HepG2 (cell line): ENCODE measurements around a stretch of chr13.

DNA sequence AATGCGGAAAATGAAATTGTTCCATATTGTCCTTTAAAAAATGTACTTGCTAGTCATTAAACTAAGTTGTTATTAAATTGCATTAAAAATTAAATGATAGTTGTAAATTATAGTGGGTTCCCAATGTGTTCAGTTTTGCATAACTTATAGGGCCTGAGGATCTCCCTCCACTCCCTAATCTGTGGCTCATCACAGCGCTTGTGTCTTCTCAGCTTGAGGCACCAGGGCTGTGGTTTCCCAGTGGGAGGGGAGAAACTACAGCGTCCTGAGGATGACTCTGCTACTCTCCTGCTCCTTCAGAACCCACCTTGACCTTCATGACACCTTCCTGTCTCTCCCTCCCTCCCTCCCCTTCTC lies 1.3 kb downstream of the SGCG start:
- RRBS, 2 experiments, result no CpG with 5 or more reads among the region's 3 CpGs
CAGE:
- cytosol, long polyA minus RNA, result no peak
- cytosol, long polyA plus RNA, result no peak
- long polyA plus RNA, result no peak
- nucleus, long polyA minus RNA, result no peak
- nucleus, long polyA plus RNA, result no peak

DNA sequence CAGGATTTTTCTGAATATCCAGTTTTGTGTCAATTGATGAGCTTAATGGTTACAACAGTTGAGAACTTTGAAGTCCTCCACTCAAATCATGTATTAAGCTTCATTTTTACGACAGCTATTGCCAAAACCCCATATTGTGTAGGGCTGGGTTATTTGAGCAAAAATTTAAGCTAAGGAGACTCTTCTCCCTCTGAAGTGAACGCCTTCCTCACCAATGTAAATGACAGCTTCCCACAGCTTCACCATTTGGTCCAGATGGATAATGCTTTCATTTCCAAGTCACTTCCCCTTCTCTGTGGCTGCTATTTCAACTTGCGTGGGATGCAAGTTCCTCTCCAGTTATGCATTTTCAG lies 86.3 kb downstream of the TNFRSF19 start:
- RRBS, 2 experiments, result no CpG with 5 or more reads among the region's 3 CpGs
CAGE:
- cytosol, long polyA minus RNA, result no peak
- cytosol, long polyA plus RNA, result no peak
- long polyA plus RNA, result no peak
- nucleus, long polyA minus RNA, result no peak
- nucleus, long polyA plus RNA, result no peak

DNA sequence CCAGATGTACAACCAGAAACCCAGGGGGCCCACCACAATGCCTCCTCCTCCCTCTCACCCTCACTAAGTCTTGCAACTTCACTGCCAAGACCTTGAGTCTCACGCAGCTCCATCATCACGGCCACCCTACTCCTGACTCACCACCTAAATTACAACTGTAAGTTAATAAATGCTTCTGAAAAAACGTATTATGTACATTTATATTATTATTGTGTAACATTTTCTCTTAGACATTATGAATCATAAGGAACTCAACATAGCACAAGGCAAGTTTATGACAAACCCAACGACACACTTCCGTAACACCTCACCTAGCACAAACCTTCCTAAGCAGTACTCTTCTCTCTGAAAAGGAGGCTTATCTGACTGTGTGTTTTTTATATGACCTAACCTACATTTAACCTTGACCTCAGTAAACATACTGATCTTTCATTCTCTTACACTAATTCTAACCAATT lies 20.6 kb downstream of the MIPEP start:
- RRBS, 2 experiments, result no CpG with 5 or more reads among the region's 5 CpGs
CAGE:
- cytosol, long polyA minus RNA, result no peak
- cytosol, long polyA plus RNA, result no peak
- long polyA plus RNA, result no peak
- nucleus, long polyA minus RNA, result no peak
- nucleus, long polyA plus RNA, result no peak

DNA sequence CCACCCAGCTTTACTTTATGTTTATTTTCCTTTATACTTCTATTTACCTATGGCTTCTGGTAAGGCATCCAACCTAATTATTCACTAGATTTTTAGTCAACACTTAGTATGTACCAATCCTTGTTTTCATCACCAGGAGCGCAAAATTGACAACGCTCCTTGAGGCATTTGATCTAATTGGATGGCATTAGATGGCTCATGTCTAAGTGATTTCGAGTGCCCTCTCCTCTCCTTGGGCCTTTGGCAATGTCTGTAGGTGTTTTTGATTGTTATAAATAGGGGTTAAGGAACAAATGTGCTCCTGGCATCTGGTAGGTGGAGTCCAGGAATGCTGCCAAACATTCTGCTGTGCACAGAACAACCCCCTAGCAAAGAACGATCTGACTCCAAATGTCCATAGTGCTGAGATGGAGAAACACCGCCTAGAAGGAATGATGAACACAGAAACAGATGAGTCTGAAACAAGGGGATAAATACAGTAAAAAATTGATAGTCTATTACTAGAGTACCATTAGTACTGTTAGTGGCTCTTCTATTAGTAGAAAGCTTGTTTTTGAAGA lies 76.1 kb upstream of the MIPEP start:
- RRBS, 2 experiments, result no CpG with 5 or more reads among the region's 5 CpGs
CAGE:
- cytosol, long polyA minus RNA, result no peak
- cytosol, long polyA plus RNA, result no peak
- long polyA plus RNA, result no peak
- nucleus, long polyA minus RNA, result no peak
- nucleus, long polyA plus RNA, result no peak

- RRBS, 2 experiments, result no CpG with 5 or more reads among the region's 3 CpGs
CAGE:
- cytosol, long polyA minus RNA, result no peak
- cytosol, long polyA plus RNA, result no peak
- long polyA plus RNA, result no peak
- nucleus, long polyA minus RNA, result no peak
- nucleus, long polyA plus RNA, result no peak
Observed at GRCh38 chr13:24005984-24006326, 116.8 kb upstream of the MIPEP start.

- RRBS, 2 experiments, result no CpG with 5 or more reads among the region's 11 CpGs
CAGE:
- cytosol, long polyA minus RNA, result no peak
- cytosol, long polyA plus RNA, result no peak
- long polyA plus RNA, result no peak
- nucleus, long polyA minus RNA, result no peak
- nucleus, long polyA plus RNA, result no peak
Observed at GRCh38 chr13:24053343-24054055, 107.0 kb upstream of the SPATA13 start.

GRCh38 chr13:24159744-24160421 lies 637 bp upstream of the SPATA13 start:
- RRBS, 2 experiments, result no CpG with 5 or more reads among the region's 14 CpGs
CAGE:
- cytosol, long polyA minus RNA, result no peak
- cytosol, long polyA plus RNA, result no peak
- long polyA plus RNA, result no peak
- nucleus, long polyA minus RNA, result no peak
- nucleus, long polyA plus RNA, result no peak

- RRBS, 2 experiments, result no CpG with 5 or more reads among the region's 10 CpGs
CAGE:
- cytosol, long polyA minus RNA, result no peak
- cytosol, long polyA plus RNA, result no peak
- long polyA plus RNA, result no peak
- nucleus, long polyA minus RNA, result no peak
- nucleus, long polyA plus RNA, result no peak
Observed at GRCh38 chr13:24225842-24226350, 65.4 kb downstream of the SPATA13 start.

DNA sequence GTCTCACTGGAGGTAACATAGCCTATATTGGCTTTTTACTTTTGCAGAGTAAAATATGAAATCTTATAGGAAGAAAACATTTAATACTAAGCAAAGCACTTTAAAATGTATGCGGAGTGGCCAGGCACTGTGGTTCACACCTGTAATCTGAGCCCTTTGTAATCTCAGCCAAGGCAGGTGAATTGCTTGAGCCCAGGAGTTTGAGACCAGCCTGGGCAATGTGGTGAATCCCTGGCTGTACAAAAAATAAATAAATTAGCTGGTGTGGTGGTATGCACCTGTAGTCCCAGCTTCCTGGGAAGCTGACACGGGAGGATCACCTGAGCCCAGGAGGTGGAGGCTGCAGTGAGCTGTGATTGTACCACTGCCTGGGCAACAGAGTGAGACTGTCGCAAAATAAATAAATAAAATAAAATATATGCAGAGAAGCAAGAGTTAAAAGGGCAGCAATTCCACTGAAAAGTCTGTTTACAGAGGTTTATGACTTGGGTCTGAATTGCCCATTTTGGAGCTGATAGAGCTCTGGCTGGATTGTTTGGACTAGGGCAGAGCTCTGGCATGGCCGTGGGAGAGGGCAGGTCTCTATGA lies 64.8 kb upstream of the C1QTNF9 start:
- RRBS, 2 experiments, result no CpG with 5 or more reads among the region's 4 CpGs
CAGE:
- cytosol, long polyA minus RNA, result no peak
- cytosol, long polyA plus RNA, result no peak
- long polyA plus RNA, result no peak
- nucleus, long polyA minus RNA, result no peak
- nucleus, long polyA plus RNA, result no peak

- RRBS, 2 experiments, result no CpG with 5 or more reads among the region's 6 CpGs
CAGE:
- cytosol, long polyA minus RNA, result no peak
- cytosol, long polyA plus RNA, result no peak
- long polyA plus RNA, result no peak
- nucleus, long polyA minus RNA, result no peak
- nucleus, long polyA plus RNA, result no peak
Observed at GRCh38 chr13:24274247-24275109, 34.9 kb upstream of the C1QTNF9 start.

DNA sequence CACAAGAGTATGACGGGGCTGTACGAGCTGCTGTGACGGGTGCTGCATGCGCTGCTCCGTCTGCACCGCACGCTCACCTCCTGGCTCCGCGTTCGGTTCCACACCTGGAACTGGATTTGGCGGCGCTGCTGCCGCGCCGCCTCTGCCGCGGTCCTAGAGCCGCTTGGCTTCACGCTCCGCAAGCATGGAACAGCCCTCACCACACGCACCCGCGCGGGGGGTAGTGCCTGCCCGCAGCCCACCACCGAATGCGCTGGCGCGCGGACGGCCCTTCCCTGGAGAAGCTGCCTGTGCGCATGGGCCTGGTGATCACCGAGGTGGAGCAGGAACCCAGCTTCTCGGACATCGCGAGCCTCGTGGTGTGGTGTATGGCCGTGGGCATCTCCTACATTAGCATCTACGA lies 18.8 kb downstream of the C1QTNF9 start:
- RRBS, 2 experiments, result no CpG with 5 or more reads among the region's 39 CpGs
CAGE:
- cytosol, long polyA minus RNA, result no peak
- cytosol, long polyA plus RNA, result no peak
- long polyA plus RNA, result no peak
- nucleus, long polyA minus RNA, result no peak
- nucleus, long polyA plus RNA, result no peak

GRCh38 chr13:24439937-24440198 lies 72.7 kb downstream of the PARP4 start:
- RRBS, 2 experiments, result no CpG with 5 or more reads among the region's 4 CpGs
CAGE:
- cytosol, long polyA minus RNA, result no peak
- cytosol, long polyA plus RNA, result no peak
- long polyA plus RNA, result no peak
- nucleus, long polyA minus RNA, result no peak
- nucleus, long polyA plus RNA, result no peak

- RRBS, 2 experiments, result no CpG with 5 or more reads among the region's 4 CpGs
CAGE:
- cytosol, long polyA minus RNA, result no peak
- cytosol, long polyA plus RNA, result no peak
- long polyA plus RNA, result no peak
- nucleus, long polyA minus RNA, result no peak
- nucleus, long polyA plus RNA, result no peak
Observed at GRCh38 chr13:24626558-24627018, 53.6 kb upstream of the ATP12A start.

DNA sequence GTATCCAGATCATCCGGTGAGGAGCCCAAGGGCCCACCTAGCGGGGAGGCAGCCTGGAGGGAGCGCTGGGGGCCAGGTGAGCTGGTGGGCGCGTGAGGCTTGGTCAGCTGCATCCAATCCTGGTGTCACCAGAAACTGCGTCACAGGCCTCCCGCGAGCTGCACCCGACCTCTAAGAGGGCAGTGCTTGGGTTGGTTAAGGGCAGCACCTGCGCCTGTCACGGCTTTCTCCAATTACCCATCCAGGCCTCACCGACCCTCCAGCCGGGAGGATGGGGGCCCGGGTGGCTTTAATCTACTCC lies 299 bp downstream of the RNF17 start:
- RRBS, 2 experiments, result 50% methylated on average over 2 of the region's 14 CpGs; no CpG with 5 or more reads in 1 of the 2 experiments
CAGE:
- cytosol, long polyA minus RNA, result no peak
- cytosol, long polyA plus RNA, result no peak
- long polyA plus RNA, result no peak
- nucleus, long polyA minus RNA, result no peak
- nucleus, long polyA plus RNA, result no peak

GRCh38 chr13:24923257-24923744 lies 640 bp upstream of the CENPJ start:
- RRBS, 2 experiments, result no CpG with 5 or more reads among the region's 13 CpGs
CAGE:
- cytosol, long polyA minus RNA, result no peak
- cytosol, long polyA plus RNA, result no peak
- long polyA plus RNA, result no peak
- nucleus, long polyA minus RNA, result no peak
- nucleus, long polyA plus RNA, result no peak

GRCh38 chr13:25117198-25117639 lies 21.3 kb downstream of the PABPC3 start:
- RRBS, 2 experiments, result 19 to 20% methylated on average over 11 of the region's 18 CpGs
CAGE:
- cytosol, long polyA minus RNA, result no peak
- cytosol, long polyA plus RNA, result no peak
- long polyA plus RNA, result no peak
- nucleus, long polyA minus RNA, result no peak
- nucleus, long polyA plus RNA, result no peak

DNA sequence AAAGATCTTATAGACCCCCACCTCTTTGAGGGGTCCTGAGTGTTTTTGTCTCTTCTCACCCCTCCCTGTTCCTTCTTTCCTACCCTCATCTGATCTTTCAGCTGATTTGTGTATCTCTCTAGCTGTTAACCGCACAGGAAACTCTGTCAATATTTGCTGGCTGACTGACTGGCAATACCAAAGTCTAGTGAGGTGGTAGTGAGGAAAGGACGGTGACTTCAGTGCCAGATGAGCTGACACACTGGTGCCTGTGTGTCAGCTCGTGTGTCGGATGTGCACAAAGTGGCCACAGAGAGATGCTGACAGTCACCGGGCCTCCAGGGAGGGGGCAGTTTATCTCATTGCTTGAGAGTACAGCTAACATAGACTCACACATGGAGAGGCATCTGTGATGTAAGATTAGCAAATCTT lies 80.4 kb downstream of the SHISA2 start:
- RRBS, 2 experiments, result no CpG with 5 or more reads among the region's 5 CpGs
CAGE:
- cytosol, long polyA minus RNA, result no peak
- cytosol, long polyA plus RNA, result no peak
- long polyA plus RNA, result no peak
- nucleus, long polyA minus RNA, result no peak
- nucleus, long polyA plus RNA, result no peak

DNA sequence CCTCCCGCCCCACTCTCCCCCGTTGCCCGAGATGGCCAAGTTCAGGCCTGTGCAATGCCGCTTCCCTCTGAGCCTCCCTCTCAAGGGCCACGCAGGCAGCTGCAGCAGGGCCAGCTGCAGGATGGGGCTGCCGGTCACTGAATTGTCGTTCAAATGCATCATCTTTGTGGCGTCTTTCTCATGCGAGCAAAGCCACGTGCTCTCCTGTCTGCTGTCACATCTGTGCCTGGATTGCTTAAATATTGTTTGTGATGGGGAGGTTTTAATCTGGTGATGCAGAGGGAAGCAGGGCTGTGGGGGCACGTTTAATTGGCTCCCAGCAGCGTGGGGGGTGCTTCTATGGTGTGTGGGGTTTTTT lies 26.6 kb downstream of the SHISA2 start:
- RRBS, 2 experiments, result no CpG with 5 or more reads among the region's 12 CpGs
CAGE:
- cytosol, long polyA minus RNA, result no peak
- cytosol, long polyA plus RNA, result no peak
- long polyA plus RNA, result no peak
- nucleus, long polyA minus RNA, result no peak
- nucleus, long polyA plus RNA, result no peak

- RRBS, 2 experiments, result no CpG with 5 or more reads among the region's 14 CpGs
CAGE:
- cytosol, long polyA minus RNA, result no peak
- cytosol, long polyA plus RNA, result no peak
- long polyA plus RNA, result no peak
- nucleus, long polyA minus RNA, result no peak
- nucleus, long polyA plus RNA, result no peak
Observed at GRCh38 chr13:26424138-26424653, 133.3 kb upstream of the WASF3 start.

DNA sequence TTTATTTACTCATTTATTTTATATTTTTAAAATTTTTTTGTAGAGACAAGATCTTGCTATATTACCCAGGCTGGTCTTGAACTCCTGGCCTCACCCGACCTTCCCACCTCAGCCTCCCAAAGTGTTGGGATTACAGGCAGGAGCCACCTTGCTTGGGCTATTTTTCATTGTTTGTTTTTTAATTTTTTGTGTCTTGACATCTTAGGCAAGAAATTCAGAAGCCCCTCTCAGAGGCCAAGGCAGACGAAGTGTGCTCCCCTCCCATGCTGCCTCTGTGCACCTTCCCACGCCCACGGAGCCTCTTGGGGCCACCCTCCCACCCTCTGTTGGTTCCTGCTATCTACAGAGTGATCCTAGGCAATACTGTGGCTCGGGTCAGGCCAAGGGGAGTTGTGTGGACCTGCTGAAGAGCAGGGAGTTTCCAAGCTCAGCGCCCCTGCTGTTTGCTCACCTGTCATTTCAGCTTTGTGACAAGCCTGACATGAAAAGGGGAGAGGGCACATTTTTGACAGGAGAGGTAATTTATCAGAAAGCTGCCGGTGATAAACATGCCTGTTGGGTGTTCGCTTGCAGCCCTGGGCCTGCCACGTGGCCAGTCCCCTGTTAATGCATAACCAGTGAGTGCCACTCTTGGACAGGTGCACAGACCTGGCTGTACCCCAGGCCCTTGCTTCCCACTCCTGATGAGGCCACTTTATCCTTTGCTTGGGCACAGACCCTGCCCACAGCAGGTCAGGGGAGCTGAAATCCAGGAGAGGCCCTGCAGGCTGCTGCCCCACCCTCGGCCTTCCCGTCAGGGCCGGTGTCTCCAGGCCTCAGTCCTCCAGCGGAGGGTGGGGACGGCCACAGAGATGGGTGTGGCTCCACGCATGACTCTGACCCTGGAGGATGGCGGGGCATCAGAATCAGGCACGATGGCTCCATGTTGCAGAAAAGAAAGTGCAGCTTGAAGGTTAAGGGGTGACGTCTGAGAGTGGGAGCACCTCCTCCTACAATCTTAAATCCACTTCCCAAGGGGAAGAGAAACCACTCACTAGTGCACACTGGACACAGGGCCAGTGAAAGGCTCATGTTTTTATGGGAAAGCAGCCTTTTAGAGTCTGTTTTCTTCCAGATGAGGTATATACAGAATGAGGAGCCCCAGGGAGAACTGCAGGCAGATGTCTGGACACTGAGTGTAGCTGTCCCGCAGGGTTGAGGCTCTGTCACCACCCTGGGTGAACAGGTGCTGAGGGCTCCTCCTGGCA lies 201.5 kb upstream of the GPR12 start:
- RRBS, 2 experiments, result no CpG with 5 or more reads among the region's 19 CpGs
CAGE:
- cytosol, long polyA minus RNA, result no peak
- cytosol, long polyA plus RNA, result no peak
- long polyA plus RNA, result no peak
- nucleus, long polyA minus RNA, result no peak
- nucleus, long polyA plus RNA, result no peak